ENCODE measurements around a stretch of chr10.

GRCh38 chr10:103647027-103647622 is 153.6 kb downstream of the NEURL1 start:
- RRBS: no CpG with 5 or more reads among the region's 3 CpGs

DNA sequence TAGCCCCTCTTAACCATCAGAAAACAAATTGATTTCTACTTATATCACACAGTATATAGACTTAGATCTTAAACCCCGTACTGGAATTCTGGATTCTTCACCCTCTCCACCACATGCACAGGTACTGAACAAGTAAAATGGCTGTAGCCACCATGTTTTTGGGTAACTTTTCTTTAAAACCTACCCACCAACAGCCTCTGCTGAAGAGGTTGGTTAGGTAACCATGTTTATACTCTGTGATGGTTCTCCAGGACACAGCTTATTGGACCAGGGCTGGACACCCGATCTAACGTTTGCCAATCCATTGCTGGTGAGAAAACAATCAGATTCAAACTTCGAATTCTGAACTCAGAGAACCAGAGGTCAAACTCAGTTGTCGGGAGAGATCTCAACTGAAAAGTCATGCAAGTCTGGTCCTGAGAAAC is 162.5 kb downstream of the NEURL1 start:
- RRBS: no CpG with 5 or more reads among the region's 5 CpGs

- RRBS: no CpG with 5 or more reads among the region's 15 CpGs
These were observed 96.1 kb downstream of the SH3PXD2A start for GRCh38 chr10:103759004-103759969.

GRCh38 chr10:103789484-103790033 is 65.8 kb downstream of the SH3PXD2A start:
- RRBS: no CpG with 5 or more reads among the region's 5 CpGs

- RRBS: no CpG with 5 or more reads among the region's 13 CpGs
These were observed 61.1 kb downstream of the SH3PXD2A start for GRCh38 chr10:103794132-103794894.

DNA sequence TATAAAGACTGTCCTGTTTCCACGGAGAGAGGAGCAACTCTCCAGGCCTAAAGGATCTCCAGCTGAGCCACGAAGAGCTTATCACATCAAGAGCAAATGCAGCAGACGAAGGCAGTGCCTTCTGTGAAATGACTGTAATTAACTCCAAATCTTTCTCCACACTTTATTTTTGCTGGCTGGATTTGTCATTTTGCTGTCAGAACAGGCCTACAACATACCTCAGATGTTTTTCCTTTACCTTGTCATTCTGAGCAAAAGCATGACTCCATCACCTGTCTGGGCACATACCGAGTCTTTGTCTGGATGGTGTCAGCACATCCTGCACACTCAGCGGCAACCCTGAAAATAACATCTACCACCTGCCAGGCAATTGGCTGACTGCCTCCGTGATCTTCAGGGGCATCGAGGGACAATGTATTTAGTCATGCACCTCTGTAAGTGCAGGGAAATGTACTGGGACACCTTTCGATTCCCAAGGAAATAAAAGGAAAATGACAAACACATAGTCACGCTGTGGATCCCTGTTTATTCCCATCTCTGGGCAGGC is 26.3 kb upstream of the SH3PXD2A start:
- RRBS: no CpG with 5 or more reads among the region's 9 CpGs

DNA sequence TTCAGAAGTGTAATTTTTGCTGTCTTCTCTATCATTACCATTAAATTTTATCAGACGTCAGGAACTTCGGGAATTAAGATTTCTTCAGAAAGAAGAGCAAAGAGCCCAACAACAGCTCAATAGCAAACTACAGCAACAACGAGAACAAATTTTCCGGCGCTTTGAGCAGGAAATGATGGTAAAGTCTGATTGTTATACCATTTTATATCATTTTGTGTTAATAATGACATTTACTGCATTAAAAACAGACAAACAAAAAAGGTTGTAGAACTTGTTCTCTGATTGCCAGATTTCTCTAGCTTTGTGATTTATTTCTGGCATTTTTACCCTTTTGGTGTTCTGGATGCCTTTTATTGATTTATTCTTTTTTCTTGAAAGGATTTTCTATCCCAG is 38.9 kb downstream of the SLK start:
- RRBS: no CpG with 5 or more reads among the region's 5 CpGs

DNA sequence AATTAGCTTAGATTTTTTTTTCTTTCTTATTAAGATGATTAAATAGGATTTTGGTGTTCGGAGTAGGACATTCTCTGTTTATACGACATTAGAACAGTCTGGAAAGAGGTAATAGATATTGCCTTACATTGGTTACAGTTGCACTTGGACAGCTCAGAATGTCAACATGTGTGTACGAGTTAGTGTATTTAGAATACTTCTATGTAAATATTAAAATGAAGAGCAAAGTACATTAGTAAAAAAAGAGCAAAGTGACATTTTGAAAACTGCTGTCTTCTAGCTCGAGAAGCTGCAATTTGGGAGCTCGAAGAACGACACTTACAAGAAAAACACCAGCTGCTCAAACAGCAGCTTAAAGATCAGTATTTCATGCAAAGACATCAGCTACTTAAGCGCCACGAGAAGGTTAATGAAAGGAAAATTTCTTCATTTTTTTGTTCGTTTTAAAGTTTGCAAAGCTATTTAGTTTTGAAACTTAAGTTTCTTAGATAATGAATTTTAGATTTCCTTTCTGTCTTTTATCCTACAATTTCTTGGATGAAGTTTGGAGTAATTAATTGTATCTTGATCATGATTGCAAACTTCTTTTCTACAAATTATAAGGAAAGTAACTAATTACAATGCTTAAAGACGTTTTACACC is 51.7 kb downstream of the SLK start:
- RRBS: no CpG with 5 or more reads among the region's 10 CpGs

- RRBS: 98% methylated on average over 5 of the region's 12 CpGs
These were observed 51.3 kb downstream of the COL17A1 start for GRCh38 chr10:104034351-104034747.

DNA sequence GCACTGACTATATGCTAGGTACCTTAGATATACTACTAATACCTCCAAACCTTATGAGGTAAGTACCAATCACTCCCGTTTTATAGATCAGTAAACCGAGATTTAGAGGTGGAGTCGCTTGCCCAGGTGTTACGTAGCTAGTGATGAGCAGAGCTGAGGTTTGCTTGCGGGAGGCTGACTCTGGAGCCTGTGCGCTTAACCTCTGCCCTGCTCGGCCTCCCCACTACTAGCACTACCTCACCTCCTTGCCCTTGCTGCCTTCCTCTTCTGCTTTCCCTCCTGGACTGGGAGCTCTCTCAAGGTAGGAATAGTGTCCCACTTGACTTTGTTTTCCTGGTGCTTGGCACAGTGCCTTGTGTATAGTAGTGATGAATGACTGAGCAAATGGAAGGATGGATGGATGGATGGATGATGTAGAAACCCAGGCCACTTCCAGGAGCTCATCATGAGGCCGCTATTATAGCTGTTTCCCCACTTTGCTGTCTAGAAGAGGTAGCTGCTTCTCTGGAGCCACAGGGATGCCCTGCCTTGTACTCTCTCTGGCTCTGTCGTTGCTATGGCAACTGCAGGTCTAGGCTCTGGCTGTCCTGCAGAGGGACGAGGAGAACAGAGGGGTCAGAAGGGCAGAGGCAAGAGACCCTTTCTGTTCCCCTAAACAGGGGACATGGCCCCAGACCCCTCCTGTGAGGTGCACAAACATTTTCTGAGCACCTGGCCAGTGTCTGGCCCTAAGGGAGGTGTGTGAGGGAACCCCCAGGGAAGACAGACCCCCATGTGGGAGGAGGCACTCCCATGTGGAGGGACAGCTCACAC is 31.6 kb downstream of the ITPRIP start:
- RRBS: no CpG with 5 or more reads among the region's 10 CpGs

DNA sequence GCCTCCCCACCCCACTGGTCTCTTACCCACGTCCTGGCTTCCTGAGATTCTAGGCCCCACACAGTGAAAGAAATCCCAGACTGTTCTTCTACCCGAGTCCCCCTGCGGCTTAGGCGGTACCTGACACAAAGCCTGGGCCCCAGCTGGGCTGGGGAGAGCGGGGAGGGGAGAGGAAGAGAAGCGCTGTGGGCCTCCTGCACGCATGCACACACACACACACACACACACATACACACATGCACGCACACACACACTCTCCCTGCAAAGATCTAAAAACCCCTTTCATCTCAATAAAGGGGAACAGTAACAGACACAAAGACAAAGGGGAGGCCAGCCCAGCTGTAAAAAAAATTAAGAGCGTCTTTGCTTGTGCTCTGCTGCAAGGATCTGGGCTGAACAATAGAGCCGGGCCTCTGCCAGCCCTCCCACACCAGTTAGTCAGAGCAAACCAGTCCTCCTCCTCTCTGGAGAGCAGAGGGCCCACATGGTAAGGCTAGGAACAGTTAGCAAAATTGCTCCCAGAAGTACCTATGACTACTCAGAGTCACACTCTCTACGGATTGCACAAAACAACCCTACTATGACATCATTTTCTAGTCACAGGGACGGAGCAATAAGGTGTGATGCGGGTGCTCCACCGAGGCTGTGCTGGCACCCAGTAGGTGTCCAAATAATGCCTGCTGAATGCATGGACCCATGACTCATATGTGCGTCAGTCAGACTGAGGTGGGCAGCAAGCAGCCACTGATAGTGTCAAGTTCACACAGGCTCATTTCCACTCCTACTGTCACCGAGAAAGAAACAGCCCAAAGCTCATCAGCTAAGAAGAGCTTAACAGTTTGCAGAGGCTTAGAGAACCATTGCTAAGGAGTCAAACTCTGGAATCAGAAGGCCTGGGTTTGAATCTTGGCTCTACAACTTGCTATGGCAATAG is 9.2 kb downstream of the ITPRIP start:
- RRBS: no CpG with 5 or more reads among the region's 16 CpGs

DNA sequence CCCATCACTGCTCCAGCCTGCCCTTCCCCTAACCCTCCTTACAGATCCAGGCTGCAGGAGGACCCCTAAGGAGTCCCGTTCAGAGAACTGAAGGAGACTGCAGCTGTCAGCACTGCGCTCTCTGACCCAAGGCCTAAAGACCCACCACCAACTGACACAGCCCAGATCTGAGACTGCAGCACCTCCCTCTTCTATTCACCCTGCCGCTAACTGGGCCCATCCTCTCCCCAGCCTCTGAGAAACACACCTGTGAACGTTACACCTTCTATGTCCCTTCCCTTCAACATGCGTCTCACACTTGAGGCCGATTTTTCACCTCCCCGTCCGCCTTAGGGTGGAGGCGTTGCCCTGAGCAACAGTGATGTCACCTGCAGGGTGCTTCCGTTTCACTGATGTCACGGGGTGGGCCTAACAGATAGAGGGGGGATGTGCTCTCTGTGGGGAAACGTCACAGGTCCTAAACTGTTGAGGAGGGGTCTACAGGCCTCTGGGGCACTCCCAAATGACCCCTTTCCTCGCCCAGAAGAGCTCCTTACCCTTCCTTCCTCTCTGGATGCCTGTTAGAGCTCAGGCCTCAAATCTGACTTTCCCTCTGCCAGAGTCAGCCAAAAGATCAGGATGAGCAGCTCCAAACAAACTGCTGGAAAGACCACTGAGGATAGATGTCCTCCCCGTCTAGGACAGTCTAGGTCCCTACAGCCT is 5.0 kb downstream of the ITPRIP start:
- RRBS: no CpG with 5 or more reads among the region's 14 CpGs

DNA sequence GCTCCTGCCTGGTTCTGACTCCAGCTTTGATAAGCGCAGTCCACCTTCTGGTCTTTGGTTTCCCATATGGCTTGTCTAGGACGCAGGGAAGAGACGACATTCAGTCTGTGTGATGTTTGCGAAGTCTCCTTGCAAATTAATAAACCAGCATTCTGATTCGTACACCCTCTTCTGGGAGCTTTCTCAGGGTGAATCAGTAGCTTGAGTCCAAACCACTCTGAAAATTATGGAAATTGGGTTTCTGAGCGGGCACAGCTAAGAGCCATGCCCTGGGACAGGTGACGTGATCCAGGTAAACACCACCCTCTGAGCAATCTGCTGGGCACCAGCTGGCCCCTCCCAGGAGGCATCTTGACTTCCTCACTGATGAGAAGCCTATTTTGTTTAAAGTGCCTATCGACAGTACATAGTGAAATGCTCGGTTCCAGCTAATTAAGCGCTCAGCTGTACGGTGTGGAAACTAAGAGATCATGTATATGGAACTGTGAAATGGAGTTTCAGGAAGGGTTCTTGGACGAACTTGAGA is 3.4 kb downstream of the ITPRIP start:
- RRBS: no CpG with 5 or more reads among the region's 12 CpGs

- RRBS: no CpG with 5 or more reads among the region's 11 CpGs
These were observed 4.5 kb upstream of the ITPRIP start for GRCh38 chr10:104342616-104343346.

GRCh38 chr10:104350221-104350620 is 3.4 kb upstream of the CFAP58 start:
- RRBS: no CpG with 5 or more reads among the region's 5 CpGs

- RRBS: 21% methylated on average over 5 of the region's 20 CpGs
These were observed 1.1 kb downstream of the SORCS3 start for GRCh38 chr10:104642255-104642579.

GRCh38 chr10:109144211-109144772 is 779.0 kb downstream of the XPNPEP1 start:
- RRBS: no CpG with 5 or more reads among the region's 3 CpGs

- RRBS: no CpG with 5 or more reads among the region's 3 CpGs
These were observed 27.8 kb downstream of the XPNPEP1 start for GRCh38 chr10:109895410-109896109.